Pericardium fibroblast (primary cell): ENCODE results near the gene PAIP1.

GRCh38 chr5:41929532-41930081, 4.5 kb downstream of the FBXO4 start:
- RAMPAGE, long total RNA: no peak

DNA sequence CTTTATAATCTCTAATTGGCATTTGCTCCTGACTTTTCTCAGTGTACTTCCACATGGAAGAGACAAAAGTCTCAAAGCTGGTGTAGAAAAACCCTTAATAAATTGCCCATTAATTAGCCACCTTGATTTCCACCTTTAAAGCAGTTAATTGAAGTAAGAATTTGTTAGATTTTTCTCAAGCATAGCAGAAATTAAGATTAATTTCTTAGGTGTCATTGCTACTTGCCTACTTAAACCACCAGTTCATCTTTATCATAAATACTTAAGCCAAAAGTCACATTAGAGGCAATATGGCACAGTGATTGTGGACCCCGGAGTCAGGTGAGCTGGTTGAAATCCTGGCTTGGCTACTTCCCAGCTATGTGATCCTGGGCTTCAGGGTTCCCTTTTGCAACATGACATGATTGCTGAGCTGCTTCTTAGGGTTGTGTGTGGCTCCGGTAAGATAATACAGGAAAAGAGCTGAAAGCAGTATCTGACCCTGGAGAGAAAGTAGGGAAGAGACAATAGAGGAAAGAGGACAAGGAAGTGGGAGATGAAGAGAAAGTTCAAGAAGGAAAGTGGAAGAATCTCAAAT, 92.9 kb downstream of the GHR start:
- RAMPAGE, long total RNA: no peak

- RAMPAGE, long total RNA: no peak
Measured at GRCh38 chr5:42581249-42581775, 158.1 kb downstream of the GHR start.

- RAMPAGE, long total RNA: no peak
Measured at GRCh38 chr5:42694834-42695276, 61.8 kb upstream of the CCDC152 start.

DNA sequence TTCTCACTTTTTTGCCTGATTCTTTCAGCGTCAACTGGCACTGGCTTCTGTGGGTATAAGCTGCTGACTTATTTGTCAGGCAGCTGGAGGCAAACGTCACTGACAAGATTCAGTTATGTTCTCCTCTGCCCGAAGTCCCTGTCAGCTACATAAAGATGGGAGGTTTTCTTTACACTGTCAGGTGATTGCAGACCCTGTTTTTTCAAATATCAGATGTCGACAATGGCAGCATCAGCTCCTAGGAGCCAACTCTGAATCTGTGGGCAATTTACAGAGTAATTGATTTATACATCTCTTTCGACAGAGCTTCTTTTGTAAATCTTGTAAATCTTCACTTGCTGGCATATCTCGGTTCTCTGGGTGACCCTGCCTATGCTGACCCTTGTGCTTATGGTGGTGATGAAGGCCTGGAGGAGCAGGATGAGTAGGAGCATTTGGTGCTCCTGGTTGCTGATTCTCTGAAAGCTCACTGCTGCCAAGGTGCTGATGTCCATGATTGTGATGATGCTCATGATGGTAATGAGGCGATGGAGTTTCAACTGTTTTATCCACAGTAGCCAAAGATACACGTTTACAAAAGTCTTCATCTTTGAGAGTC, 10.9 kb downstream of the SELENOP start:
- RAMPAGE, long total RNA: no peak

GRCh38 chr5:42951183-42951901, 88.8 kb downstream of the ANXA2R start:
- RAMPAGE, long total RNA: no peak

DNA sequence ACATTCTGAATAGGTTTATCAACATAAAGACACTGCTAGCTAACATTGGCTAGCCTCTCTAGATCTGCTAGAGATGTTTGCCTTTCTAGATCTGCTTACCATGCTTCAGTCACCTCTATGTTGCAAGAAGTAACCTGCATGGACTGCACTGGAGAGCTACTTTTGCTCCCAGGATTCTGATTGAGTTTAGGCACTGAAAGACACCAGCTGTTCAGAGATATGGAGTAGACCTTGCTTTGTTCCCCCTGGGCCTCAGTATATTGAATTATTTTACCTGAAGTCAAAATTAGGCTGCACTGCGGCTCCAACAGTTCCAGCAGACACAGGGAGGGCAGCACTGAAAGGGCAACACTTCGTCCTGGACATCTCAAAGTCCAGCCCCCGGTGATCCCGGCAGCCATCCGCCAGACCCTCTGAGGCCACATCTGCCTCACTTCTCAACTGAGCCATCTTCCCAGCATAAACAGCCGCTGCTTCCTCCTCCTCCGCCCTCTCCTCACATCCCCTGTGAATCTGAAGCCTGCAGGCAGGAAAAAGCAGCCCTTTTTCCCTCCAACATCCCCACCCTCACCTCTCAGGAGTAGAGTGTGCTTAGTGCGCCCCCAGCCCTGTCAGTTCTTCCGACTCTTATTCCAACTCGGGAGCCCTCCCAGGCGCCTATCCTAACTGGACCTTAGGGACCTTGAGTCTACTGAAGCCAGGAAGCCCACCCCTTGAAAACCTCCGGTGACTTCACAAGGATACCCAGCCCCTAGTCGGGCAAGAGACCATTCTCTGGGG, 30.2 kb downstream of the ANXA2R start:
- RAMPAGE, long total RNA: no peak

DNA sequence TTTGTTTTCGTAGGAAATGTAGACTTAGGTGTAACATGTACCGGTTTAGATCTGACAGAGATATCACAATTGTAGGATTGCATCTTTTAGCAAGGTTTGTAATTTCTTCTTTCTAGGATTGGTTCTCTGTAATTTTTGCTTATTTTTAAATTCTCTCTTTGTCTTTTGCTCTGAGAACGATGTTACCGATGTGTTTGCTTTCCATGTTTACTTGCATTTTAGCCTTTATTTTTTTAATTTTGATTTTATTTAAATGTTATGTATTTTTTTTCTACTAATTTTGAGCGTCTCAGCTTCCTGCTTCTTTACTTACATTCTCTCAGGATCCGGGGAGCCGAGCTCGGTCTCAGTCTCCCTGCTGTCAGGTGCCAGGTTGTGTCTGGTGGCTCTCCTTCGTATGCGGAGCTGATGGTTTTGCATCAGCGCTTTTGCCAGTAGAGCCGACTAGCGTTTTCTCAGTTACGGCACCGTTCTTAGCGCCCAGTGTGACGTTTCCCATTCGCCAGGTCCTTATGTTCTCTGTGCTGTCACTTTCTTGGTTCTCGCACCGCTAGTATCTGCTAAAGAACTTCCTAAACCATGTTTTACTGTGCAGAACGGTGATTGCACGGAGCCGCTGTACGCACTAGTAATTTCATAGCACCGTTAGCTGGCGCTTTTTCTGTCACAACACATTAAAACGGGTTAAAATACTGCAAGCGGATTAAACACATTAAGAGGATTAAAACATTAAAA, 20.7 kb downstream of the ANXA2R start:
- RAMPAGE, long total RNA: no peak

DNA sequence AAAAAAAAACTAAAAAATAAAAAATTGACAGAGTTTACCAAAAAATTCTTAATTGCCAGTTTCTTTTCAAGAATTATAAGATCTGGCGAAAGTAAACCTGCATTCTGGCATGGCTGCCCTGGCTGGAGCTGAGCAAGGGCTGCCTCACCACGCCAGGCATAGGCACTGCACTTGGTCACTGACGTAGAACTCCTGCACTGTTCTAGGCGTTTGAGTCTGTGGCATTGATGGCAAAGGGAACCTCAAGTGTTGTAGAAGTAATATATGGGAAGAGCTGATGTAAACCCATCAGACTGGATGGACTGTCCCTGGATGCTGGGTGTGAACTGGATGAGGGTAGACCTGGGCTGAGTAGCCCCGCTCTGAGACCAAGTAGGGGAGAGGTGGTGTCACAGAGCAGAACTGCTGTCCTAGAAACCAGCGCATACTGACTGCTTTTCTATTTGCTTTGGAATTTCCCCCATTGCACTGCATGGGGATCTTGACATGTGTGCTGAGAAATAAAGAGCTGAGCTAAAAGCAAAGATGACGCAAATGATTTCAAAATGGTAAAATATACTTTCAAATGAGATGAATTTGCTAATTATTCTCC, 44.5 kb downstream of the NIM1K start:
- RAMPAGE, long total RNA: no peak

- RAMPAGE, long total RNA: no peak
Measured at GRCh38 chr5:43237047-43237381, 45.0 kb downstream of the NIM1K start.

- RAMPAGE, long total RNA: no peak
Measured at GRCh38 chr5:43538524-43539155, 18.2 kb downstream of the PAIP1 start.

DNA sequence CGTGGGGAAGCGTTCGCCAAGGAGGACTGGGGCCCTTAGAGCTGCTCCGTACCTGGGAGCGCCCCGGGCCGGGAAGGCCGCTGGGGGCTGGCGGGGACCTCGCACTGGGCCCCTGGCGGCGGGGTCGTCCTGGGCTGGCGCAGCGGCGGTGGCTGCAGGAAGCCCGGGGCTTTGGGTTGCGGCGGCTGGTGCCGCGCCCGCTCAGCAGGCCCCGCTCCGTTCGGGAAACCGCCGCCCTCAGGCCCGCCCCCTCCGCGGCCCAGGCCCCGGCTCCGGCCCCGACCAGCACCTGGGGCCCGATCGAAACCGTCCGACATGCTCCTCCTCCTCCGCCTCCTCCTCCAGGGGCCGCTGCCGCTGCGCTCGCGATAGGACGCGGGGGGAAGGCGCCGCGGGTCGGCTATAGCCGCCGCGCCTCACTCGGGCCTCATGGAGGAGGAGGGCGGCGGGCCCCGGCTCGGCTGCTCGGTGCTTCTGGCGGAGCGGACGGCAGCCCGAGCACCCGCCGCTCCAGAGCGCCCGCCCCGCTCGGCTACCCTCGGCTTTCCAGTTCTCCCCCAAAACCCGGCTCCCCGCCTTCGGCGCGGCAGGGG, at the start of gene PAIP1:
Gene PAIP1, minus strand, starts transcription at position 548 of the 593 bp plus-strand sequence.
- RAMPAGE, long total RNA: no peak

GRCh38 chr5:43612715-43613273, 9.8 kb downstream of the NNT start:
- RAMPAGE, long total RNA: no peak

- RAMPAGE, long total RNA: no peak
Measured at GRCh38 chr5:44875493-44876475, 67.0 kb downstream of the MRPS30 start.

- RAMPAGE, long total RNA: no peak
Measured at GRCh38 chr5:45695435-45695962, 681 bp downstream of the HCN1 start.

DNA sequence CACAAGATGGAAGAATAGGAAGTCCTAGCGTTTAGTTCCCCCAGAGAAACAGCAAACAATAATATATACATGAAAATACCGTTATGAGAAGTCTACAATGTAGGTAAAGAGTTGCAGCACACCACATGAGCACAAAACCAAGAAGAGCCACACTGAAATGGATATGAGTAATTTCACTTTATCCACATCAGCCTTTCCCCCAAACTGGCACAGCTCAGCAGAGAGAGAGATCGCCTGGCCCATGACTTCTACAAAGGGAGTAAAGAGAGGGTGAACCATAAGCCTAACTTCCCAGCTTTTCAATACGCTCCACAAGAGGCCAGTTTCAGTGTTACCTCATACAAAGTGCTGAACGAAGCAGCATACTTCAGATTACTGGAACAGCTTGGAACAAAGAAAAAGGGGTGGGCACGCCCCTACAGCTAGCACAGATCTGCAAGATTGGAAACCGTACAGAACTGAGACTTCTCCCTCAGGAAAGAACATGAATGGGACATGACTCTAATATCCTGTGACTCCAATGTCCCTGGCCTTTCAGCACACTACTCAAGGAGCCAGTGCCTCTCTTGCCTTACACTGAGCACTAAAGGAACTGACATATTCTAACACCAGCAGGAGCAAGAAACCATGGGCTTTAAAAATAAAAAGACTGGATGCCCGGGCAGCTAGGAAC, 75.3 kb downstream of the EMB start:
- RAMPAGE, long total RNA: no peak

DNA sequence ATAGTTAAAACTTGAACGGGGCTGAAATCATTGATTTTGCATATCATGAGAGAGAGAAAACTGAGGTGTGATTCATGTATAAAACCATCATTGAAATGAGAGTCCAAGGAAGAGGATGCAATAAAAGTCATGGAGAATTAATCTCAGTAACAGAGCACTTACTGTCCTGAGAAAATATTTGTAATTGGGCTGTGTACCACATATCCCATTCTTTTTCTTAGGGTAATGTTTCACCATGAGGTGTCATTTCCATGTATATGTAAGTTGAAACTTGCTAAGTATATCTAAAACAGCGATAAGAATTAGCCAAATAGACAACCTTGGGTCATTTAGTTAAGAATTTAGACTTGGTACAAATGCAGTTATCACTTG, 174.2 kb downstream of the PARP8 start:
- RAMPAGE, long total RNA: no peak

DNA sequence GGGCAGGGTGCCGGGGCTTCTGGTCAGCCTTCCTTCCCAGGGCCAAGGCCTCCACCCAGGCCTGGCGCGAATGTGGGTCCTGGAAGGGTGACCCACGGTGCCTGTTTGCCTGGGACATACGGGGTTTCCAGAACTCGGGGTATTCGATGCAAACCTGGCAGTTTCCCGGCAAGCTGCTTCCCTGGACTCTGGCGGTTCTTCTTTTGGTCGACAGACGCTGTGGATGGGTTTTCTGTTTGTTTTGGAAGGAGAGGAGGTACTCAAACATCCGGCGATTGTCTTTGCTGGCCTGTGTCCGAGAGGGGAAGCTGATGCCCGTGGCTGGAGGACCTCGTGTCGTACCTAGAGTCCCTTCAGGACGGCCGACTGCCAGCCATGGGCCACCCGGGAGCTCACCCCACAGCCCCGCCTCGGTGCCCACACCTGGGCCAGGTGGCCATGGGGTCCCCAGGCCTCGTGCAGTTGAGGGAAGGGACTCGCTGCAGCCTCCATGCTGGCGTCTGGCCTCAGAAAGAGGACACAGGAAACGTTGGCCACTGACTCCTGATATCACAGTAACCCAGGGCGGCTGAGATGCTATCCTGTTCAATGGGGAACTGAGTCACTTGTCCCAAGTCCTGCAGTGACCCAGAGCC, 257.0 kb downstream of the PARP8 start:
- RAMPAGE, long total RNA: no peak

DNA sequence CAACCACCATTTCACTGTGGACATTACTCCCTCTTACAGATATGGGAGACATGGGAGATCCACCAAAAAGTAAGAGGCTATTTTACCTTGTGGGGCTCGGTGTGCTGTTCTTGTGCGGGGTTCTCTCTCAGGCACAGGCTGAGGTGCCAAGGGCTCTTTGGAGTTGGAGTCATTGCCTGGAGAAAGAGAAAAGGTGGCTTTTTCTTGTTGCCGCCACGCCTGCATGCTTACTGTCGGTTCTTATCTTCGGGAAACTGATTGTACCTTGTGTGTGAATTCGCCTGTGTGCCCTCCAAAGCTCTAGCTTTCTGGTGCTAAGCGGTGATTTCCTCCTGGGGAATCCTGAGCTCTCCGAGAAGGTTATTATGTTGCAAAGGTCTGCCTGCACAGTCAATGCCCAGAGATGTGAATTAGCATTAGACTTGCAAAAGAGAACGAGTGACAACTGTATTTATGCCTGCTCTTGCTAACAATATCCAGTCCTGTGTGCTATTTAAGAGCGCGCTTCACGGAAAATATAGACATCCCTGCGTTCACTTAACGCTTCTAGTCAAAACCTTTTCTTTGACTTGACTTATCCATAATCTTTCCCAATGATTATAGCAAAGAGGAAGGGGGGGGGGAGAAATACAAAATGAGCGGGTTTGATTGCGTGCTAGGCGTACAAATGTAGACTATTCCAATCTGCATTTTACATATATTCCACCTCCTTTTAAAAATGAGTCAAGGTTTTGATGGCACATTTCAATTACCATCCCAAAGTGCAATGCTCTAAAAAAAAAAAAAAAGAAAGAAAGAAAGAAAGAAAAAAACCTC, 591 bp downstream of the ISL1 start:
- RAMPAGE, long total RNA: no peak

- RAMPAGE, long total RNA: no peak
Measured at GRCh38 chr5:52424529-52424855, 363.2 kb upstream of the ITGA1 start.